Kidney epithelial cell (primary cell): ENCODE results near the genes ABT1 and PRSS16.

DNA sequence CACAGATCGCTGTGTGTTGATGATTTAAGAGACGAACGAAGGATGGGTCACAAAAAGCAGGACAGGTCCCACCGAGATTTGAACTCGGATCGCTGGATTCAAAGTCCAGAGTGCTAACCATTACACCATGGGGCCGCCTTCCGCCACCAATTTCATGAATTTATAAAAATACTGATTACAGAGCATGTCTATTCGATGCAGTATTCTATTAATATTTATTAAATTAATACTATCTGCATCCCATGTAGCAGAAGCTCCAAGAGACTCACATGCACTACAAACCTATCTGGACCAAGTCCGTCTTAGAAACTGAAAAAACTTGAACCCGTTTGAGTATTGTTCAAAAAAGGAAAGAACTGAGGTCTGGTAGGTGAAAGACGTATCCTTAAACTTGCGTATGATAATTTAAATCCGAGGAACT lies 25.8 kb upstream of the H4C8 start:
- RAMPAGE, long total RNA = no peak
- RRBS = no CpG with 5 or more reads among the region's 14 CpGs

- RAMPAGE, long total RNA = no peak
- RRBS = no CpG with 5 or more reads among the region's 7 CpGs
These were observed 5.2 kb downstream of the BTN2A2 start for GRCh38 chr6:26388046-26388548.

DNA sequence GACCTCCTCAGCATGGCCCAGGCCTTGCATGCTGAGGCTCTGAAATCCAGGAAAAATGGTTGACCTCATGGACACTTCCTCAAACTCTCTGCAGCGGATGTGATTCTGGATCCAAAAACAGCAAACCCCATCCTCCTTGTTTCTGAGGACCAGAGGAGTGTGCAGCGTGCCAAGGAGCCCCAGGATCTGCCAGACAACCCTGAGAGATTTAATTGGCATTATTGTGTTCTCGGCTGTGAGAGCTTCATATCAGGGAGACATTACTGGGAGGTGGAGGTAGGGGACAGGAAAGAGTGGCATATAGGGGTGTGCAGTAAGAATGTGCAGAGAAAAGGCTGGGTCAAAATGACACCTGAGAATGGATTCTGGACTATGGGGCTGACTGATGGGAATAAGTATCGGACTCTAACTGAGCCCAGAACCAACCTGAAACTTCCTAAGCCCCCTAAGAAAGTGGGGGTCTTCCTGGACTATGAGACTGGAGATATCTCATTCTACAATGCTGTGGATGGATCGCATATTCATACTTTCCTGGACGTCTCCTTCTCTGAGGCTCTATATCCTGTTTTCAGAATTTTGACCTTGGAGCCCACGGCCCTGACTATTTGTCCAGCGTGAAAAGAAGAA lies 11.1 kb downstream of the BTN3A1 start:
- RAMPAGE, long total RNA = no peak
- RRBS = no CpG with 5 or more reads among the region's 8 CpGs

DNA sequence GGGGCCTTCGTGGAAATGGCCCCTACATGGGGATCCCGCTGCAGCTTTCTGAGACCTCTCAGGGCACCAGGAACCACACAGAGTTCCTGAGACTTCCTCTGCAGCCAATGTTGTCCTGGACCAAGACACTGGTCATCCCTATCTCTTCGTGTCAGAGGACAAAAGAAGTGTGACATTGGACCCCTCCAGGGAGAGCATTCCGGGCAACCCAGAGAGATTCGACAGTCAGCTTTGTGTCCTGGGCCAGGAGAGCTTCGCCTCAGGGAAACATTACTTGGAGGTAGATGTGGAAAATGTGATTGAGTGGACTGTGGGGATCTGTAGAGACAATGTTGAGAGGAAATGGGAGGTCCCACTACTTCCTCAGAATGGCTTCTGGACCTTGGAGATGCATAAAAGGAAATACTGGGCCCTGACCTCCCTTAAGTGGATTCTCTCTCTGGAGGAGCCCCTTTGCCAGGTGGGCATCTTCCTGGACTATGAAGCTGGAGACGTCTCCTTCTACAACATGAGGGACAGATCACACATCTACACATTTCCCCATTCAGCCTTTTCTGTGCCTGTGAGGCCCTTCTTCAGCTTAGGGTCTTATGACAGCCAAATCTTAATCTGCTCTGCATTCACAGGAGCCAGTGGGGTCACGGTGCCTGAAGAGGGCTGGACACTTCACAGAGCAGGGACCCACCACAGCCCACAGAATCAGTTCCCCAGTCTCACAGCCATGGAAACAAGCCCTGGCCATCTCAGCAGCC lies 9.5 kb upstream of the BTN3A3 start:
- RAMPAGE, long total RNA = no peak
- RRBS = no CpG with 5 or more reads among the region's 8 CpGs

- RAMPAGE, long total RNA = no peak
- RRBS = no CpG with 5 or more reads among the region's 5 CpGs
These were observed 7.4 kb downstream of the BTN2A1 start for GRCh38 chr6:26465160-26465586.

DNA sequence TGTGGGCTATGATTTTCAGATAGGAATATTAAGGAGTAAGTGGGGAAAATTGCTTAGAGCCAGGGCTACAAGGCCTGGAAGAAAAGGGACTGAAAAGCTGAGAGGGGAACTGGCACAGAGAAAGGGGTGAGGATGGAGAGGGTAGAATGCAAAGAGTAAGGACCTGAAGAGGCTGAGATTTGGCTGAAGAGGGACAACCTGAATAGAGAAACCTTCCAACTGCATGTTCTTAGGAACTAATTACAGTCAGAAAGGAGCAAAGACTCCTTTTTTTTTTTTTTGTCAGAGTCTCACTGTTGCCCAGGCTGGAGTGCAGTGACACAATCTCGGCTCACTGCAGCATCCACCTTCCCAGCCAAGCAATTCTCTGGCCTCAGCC lies 16.7 kb downstream of the BTN2A1 start:
- RAMPAGE, long total RNA = no peak
- RRBS = no CpG with 5 or more reads among the region's 1 CpG

DNA sequence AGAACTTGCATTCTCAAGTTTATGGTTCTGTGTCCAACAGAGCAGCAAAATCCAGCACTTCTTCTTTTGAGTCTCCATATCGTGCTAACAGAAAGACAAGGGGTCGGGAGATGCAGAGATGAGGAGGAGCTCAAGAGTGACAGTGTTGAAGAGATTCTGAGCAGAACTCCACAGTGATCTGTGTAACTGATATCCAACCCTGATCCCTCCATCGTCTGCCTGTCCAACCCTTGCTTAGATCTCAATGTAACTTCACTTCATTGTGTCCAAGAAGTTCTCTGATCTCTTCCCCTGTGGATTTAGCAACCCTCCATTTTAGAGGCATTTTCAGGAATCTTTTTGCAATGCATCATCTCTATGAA lies 21.1 kb upstream of the BTN1A1 start:
- RAMPAGE, long total RNA = no peak
- RRBS = no CpG with 5 or more reads among the region's 3 CpGs

GRCh38 chr6:26521437-26522488 lies 16.4 kb upstream of the HMGN4 start:
- RAMPAGE, long total RNA = no peak
- RRBS = under 1% methylated on average over 9 of the region's 81 CpGs

DNA sequence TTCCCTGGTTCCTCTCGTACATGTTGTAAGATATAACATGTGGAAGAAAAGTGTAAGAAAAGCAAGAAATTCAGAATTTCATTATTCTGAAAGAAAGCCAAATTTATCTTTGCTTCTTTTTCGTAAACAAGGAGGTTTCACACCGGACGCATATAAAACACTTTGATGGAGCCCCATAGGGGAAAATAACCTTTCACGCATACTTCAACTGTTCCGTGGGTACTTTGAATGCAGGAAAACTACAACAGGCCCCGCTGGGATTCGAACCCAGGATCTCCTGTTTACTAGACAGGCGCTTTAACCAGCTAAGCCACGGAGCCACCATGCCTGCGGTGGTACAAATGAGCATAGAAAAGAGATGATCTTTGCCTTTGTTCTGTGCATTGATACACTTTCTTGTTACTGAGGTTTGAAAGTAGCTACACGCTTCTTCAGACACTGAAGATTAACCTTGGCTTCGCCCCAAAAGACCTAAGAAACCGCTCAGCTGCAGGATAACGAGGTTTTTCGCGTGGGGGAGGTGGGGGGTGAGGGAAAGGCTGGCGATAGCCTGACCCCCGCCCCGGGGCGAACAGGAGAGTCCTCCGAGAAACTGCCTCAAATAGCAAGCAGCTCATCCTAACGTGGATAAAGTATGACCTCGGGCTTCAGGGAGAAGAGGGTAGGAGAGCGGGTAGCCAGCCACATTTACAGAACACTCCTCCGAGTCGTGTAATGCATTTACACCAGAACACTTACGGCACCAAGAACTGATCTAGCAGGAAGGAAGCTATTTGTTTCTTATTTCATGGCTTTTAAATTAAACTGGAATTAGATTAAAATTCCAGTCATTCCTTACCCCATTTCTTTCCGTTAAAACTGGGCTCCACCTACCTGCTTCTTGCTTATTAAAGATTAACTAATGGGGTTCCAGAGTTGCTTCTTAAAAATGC lies 5.2 kb upstream of the HMGN4 start:
- RAMPAGE, long total RNA = no peak
- RRBS = no CpG with 5 or more reads among the region's 29 CpGs

- RAMPAGE, long total RNA = start-site peak on the plus strand at chr6:26596955-26596980, 289 and 191 reads in 2 replicates
- RRBS = 0% methylated on average over 2 of the region's 62 CpGs
These were observed at the start of gene ABT1 for GRCh38 chr6:26596459-26597642. TSS of gene ABT1 (plus strand) at chr6:26596953.

DNA sequence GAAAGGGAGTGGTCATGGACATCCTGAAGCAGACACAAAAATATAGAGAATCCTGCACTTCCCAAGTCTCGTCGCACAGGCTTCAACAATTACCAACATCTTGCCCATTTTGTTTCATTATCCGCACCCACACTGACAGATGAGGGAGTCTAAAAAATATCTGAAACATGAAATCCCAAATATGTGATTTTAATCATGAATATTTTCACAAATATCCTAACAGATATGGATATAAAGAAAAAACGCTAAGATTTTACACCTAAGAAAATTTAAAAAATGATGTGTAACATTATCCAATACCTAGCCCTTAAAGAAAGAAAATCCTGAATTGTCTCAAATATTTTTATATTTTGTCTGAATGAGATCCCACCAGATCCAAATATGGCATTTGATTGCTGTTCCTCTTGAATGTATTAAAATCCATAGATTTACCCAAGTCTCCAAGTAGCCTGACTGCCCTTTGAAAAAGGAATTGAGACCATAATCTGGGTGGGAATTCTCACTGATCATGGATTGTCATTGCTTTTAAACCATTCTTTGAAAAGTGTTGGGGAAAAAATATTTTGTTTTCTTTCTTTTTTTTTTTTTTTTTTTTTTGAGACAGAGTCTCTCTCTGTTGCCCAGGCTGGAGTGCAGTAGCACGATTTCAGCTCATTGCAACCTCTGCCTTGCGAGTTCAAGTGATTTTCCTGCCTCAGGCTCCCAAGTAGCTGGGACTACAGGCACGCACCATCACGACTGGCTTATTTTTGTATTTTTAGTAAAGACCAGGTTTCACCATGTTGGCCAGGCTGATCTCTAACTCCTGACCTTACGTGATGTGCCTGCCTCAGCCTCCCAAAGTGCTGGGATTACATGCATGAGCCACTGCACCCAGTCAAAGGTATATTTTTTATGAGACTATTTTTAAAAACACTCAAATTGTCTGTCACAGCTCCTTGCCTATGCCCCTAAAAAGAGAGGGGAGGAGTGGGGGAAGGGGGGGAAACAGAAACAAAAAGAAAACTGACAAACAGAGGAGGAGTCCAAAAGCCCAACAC lies 4.8 kb downstream of the H2BC11 start:
- RAMPAGE, long total RNA = no peak
- RRBS = no CpG with 5 or more reads among the region's 9 CpGs

- RAMPAGE, long total RNA = no peak
- RRBS = no CpG with 5 or more reads among the region's 35 CpGs
These were observed 837 bp downstream of the H2BC12 start for GRCh38 chr6:27145519-27146516.

GRCh38 chr6:27157321-27158461 lies 10.8 kb downstream of the H2AC12 start:
- RAMPAGE, long total RNA = no peak
- RRBS = no CpG with 5 or more reads among the region's 40 CpGs

GRCh38 chr6:27178245-27178618 lies 31.3 kb downstream of the H2AC12 start:
- RAMPAGE, long total RNA = no peak
- RRBS = 0% methylated on average over 2 of the region's 17 CpGs

DNA sequence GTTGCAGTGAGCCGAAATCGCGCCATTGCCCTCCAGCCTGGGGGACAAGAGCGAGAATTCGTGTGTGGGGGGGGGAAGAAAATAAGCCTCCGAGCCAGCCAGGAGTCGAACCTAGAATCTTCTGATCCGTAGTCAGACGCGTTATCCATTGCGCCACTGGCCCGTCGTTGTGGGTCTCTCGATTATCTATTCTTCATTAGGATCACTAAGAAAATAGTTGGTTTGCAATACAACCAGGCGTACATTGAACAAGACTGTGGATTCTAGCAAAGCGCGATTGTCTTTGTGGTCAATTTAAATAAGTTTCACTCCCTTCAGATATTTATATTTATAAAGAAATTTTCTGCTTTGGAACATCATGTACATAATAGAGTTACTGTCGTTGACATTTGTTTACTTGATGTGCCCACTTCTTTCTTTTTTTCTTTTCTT lies 33.7 kb upstream of the PRSS16 start:
- RAMPAGE, long total RNA = no peak
- RRBS = no CpG with 5 or more reads among the region's 18 CpGs

DNA sequence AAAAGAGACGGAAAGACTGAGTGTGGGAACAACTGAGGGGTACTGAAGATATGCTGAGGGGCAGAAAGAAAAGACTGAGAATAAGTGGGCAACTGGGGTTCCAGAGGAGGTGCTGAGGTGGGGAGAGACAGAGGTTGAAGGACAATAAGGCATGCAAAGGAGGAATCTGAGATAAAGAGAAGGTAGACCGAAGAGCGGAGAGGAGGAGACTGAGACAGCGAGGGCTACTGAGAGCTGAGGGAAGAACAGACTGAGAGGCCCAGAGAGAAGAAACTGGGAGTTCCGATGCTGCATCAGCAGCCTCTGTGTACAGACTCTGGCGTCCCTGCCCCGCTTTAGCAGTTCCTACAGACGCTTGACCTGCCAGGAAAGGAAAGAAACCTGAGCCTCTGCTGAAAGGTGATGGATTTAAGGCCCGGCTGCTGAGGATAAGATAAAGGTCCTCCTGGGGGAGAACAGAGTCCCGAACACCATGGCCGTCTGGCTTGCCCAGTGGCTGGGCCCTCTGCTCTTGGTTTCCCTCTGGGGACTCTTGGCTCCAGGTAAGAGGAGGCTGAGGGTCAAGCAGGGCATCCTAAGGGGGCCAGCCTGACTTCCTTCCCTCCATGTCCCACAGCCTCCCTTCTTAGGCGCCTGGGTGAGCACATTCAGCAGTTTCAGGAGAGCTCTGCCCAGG lies at the start of gene PRSS16:
Gene PRSS16 (plus strand): TSS at position 436 of the 676 bp plus-strand sequence.
- RAMPAGE, long total RNA = no peak
- RRBS = no CpG with 5 or more reads among the region's 12 CpGs

- RAMPAGE, long total RNA = no peak
- RRBS = no CpG with 5 or more reads among the region's 2 CpGs
These were observed 6.9 kb upstream of the POM121L2 start for GRCh38 chr6:27318931-27319383.

GRCh38 chr6:27472074-27472604 lies 766 bp downstream of the ZNF184 start:
- RAMPAGE, long total RNA = no peak
- RRBS = no CpG with 5 or more reads among the region's 16 CpGs

GRCh38 chr6:27477814-27478408 lies 5.0 kb upstream of the ZNF184 start:
- RAMPAGE, long total RNA = no peak
- RRBS = no CpG with 5 or more reads among the region's 11 CpGs

DNA sequence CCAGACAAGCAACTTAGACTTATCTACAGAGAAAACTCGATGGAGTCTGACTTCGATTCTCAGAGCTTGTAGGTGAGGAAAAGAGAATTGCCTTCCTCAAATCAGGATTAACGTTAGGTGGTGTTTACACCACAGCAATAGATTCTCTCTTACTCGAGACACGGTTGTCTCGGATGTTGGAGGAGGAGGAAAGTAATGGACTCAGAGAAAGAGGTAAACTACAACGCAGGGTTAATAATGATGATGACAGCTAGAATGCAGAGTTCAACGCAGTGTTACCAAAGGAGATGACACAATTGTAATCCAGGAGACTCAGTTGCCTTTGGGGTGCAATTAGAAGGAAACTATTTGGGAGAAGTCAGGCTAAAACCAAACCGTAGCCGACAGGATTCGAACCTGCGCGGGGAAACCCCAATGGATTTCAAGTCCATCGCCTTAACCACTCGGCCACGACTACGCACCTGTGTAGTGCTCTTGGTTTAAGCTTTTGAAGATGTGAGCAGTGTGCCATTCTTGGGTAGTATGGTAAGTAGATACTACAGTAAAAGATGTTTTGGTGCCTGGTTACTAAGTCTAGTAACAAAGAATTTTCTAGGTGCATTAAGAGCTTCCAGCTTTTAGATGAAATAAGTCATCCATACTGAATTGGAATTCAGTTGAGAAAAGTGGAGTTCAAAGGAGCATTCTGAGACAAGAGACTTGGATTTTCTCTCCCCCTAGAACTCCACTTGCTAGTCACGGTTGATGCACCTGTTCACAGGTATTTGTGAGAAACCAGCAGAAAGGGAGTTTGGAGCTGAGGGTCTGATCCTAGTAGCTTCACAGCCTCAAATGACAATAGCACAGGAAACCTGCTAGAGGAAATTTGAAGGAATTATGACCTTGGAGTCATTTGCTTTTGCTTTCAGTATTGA lies 32.8 kb upstream of the ZNF184 start:
- RAMPAGE, long total RNA = no peak
- RRBS = no CpG with 5 or more reads among the region's 18 CpGs